Hepatocyte (in vitro differentiated cells and primary cell): ENCODE measurements around the genes HMGN4 and H2BC14.

GRCh38 chr6:26312377-26312744, 27.0 kb upstream of the H4C8 start:
- RAMPAGE, long total RNA = no peak
- RRBS = no CpG with 5 or more reads among the region's 12 CpGs

DNA sequence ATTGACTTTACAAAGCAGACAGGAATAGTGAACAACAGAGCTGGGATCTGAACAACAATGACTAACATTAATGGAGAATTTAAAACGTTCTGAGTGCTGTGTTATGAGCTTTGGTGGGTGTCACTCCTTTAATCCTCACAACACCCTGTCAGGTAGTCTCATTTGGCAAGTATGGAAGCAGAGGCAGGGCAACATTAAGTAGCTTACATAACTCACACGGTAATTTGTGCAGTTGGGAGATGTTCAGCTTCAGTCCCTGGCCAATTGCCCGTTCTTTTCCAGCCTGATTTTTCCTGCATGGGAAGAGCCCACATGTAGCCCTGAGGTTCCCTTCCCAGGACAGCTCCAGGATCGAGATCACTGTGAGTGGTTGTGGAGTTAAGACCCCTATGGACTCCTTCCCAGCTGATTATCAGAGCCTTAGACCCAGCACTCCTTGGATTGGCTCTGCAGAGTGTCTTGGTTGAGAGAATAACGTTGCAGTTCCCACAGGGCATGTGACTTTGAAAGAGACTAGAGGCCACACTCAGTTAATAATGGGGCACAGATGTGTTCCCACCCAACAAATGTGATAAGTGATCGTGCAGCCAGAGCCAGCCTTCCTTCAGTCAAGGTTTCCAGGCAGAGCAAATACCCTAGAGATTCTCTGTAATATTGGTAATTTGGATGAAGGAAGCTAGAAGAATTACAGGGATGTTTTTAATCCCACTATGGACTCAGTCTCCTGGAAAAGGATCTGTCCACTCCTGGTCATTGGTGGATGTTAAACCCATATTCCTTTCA, 5.3 kb upstream of the BTN2A2 start:
- RAMPAGE, long total RNA = no peak
- RRBS = no CpG with 5 or more reads among the region's 6 CpGs

- RAMPAGE, long total RNA = no peak
- RRBS = no CpG with 5 or more reads among the region's 4 CpGs
Measured at GRCh38 chr6:26392866-26393618, 9.0 kb upstream of the BTN3A1 start.

GRCh38 chr6:26422819-26423515, 17.3 kb upstream of the BTN3A3 start:
- RAMPAGE, long total RNA = no peak
- RRBS = no CpG with 5 or more reads among the region's 13 CpGs

DNA sequence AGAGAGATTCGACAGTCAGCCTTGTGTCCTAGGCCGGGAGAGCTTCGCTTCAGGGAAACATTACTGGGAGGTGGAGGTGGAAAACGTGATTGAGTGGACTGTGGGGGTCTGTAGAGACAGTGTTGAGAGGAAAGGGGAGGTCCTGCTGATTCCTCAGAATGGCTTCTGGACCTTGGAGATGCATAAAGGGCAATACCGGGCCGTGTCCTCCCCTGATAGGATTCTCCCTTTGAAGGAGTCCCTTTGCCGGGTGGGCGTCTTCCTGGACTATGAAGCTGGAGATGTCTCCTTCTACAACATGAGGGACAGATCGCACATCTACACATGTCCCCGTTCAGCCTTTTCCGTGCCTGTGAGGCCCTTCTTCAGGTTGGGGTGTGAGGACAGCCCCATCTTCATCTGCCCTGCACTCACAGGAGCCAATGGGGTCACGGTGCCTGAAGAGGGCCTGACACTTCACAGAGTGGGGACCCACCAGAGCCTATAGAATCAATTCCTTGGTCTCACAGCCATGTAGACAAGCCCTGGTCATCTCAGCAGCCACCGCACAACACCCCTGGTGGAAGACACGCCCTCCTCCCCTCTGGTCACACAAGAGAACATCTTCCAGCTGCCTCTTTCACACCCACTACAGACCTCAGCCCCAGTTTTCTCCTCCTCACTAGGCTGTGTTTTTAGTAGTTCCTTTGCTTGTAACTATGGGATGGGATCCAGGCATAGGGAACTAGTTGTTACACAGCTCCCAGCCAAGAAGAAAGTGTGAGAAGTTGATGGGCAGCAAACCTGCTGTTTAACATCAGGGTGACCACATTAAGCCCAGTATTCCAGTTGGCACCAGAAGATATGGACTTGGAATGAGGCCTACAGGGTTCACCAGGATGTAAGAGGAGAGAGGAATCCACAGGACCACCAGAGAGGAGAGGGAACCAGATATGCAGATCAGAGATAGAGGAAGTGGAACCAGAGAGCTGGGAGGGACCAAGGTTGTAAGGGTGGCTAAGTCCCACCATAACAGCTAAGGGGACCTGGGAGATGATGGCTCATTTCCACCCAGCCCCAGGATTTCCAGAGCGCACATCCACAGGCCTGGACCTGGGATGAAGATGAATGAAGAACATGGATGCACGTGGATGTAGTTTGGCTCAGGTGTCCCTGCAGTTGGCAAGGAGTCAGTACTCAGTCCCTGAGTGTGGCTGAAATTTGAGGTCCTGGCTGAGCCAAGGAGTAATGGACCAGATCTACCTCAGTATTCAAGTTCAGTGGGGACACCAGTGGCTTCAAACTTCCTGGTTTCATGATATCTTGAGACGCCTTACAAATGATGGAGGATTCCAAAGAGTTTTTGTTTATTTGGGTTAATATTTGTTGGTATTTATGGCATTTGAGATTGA, 10.8 kb downstream of the BTN2A1 start:
- RAMPAGE, long total RNA = no peak
- RRBS = 100% methylated on average over 2 of the region's 17 CpGs

- RAMPAGE, long total RNA = no peak
- RRBS = no CpG with 5 or more reads among the region's 2 CpGs
Measured at GRCh38 chr6:26523545-26524140, 14.5 kb upstream of the HMGN4 start.

DNA sequence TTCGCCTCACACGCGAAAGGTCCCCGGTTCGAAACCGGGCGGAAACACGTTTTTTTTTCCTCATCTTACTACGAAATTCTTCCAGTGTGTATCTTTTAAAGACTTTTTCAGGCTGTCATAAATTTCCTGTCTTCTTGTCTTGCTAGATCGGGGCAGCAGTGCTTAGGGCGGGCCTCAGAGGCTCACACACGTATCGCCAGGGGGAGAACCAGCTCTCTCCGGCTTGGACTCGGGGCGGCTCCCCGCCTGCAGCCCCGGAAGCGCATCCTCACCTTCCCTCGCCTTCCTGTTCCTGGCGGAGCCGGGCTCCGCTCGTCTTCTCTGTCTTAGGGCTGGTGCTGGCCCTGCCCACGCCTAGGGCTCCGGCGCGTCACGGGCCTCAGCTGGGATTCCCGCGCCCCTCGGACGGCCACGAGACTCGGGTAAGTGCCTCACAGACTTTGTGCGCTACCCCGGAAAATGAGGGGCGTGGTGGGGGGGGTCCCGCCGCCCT, at the start of gene HMGN4:
HMGN4 (plus strand) TSS at position 287 of the 493 bp plus-strand sequence.
- RAMPAGE, long total RNA = start-site peak on the plus strand centred at position 314 of the sequence, 21 bp wide, 57 and 33 reads in 2 replicates
- RRBS = 2% methylated on average over 24 of the region's 40 CpGs

DNA sequence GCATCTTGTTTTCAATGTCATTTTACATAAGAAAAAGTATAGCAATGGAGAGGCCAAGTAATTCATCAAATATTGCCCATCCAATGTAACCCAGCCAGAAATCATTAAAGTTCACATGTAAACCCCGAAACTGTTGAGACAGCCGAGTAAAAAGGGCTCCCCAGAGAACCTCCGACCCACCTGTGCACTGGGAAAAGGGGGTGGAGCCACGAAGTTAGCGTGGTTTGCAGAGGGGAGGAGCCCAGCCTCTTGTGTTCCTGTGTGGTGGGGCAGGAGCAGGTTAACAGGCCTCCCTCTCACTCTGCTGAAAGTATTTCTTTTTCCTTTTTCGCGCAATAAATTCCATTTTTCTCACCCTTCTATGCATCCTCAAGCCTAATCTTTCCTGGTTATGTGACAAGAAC, 54.0 kb downstream of the H2BC11 start:
- RAMPAGE, long total RNA = no peak
- RRBS = no CpG with 5 or more reads among the region's 7 CpGs

DNA sequence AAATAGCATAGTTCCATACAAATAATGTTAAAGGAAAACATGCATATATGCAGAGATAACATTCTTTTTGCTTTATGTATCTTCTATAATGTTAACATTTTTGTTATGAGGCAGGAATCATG, 262 bp upstream of the H4C9 start:
- RAMPAGE, long total RNA = no peak

GRCh38 chr6:27162152-27162628, 15.3 kb downstream of the H2AC12 start:
- RAMPAGE, long total RNA = no peak
- RRBS = no CpG with 5 or more reads among the region's 7 CpGs

GRCh38 chr6:27213754-27214185, 33.7 kb upstream of the PRSS16 start:
- RAMPAGE, long total RNA = no peak
- RRBS = no CpG with 5 or more reads among the region's 18 CpGs

DNA sequence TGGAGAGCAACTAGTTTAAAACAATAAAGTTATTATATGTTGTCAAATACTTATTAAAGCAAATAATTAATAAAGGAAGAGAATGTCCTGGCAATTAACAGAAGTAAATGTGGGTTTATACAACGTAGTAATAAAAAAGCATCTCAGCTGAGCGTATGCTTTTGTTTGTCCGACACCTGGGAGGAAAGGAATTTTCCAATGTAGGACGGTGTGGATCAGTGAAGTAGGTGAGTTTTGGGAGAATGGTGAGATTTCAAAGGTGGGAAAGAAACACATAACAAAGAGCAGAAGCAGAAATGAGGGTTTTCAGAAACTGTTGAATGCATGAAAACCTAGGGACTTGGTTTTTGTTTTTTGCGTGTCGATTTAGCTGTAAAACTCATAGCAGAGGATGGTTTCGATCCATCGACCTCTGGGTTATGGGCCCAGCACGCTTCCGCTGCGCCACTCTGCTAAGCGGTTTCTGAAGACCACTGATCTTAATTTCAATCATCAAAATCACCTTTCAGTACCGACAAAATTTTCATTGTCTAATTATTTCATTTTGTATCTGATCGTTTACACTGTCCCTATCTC, 20.6 kb upstream of the POM121L2 start:
- RAMPAGE, long total RNA = no peak
- RRBS = no CpG with 5 or more reads among the region's 14 CpGs

- RAMPAGE, long total RNA = no peak
- RRBS = no CpG with 5 or more reads among the region's 15 CpGs
Measured at GRCh38 chr6:27541532-27542408, 68.9 kb upstream of the ZNF184 start.

DNA sequence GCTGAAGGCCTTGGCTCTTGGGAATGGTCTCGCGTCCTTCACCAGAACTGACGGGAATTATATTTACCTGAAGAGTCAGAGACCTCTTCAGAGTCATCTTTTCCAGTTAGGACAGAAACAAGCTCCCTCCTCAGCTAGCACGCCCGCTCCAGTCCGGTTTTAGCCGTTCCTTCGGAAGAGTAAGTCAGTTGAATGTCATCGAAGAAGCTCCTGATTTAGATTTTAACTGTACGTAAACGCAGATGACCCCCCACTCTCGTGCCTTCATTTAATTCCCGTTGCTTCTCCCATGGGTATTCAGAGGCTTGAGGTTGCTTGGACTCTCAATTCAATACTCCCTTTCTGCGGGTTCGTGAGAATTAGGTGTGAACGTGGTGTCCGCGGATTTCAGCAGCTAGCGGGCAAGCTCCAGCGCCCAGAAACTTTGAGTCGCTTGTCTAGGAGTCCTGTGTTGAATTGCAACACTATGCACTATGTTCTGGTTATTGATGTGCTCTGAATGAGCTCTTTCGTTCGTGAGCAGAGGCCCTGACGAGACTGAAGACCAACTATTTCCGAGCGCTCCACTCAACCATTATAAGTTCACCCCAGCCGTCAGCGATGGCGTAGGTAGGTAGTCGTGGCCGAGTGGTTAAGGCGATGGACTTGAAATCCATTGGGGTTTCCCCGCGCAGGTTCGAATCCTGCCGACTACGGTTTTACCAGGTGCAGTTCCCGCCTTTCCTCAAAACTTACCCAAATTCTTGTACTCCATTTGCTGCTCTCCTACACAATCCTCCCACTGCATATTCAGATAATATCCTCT, 72.4 kb upstream of the ZNF184 start:
- RAMPAGE, long total RNA = no peak
- RRBS = no CpG with 5 or more reads among the region's 38 CpGs

DNA sequence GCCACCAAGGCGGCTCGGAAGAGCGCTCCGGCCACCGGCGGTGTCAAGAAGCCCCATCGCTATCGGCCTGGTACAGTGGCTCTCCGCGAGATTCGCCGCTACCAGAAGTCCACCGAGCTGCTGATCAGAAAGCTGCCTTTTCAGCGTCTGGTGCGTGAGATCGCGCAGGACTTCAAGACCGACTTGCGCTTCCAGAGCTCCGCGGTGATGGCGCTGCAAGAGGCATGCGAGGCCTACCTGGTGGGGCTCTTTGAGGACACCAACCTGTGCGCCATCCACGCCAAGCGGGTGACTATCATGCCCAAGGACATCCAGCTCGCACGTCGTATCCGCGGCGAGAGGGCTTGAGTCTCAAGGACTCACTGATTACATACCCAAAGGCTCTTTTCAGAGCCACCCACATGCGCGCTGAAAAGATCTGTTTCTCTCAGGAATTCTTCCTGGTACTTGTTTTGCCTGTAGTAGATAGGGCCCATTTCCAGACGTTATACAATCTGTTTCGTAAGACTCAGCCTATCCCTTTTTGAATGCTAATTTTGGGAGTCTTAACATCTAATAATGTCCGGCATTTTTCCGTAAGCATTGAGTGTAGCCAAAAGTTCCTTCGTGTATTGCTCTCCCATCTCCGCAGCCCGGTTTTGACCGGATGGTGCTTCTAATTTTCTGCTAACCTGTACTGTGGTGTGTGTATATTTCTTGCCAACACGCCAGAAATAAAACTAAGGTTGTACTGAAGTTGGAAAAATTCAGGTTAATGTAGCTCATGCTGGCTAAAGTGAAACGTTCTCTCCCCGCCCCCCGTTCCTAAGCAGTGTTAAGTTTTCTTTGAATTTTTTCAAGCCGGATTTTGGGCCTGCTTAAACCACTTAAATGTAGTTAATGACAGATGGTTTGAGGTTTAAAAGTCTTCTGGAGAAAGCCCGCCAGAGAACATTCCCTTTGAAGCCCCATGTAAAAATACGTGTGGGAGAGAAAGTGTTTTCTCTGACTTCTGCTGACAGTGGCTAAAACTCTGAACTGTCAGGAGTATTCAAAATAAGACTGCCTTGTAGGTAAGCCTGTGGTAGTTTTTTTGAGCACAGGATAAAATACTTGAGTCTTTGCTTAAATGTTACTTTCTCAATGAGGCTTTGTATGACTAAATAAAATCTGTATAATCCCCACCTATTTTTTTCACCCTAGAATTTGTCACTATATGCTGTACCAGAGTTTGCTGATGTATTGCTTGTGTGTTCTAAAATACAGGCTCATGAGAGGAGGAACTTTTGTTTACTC, 723 bp downstream of the H3C10 start:
- RAMPAGE, long total RNA = no peak
- RRBS = 4% methylated on average over 5 of the region's 49 CpGs

GRCh38 chr6:27814896-27815818, at the start of gene H2BC14:
Gene H2BC14 (plus strand): TSS chr6:27815022.
- RAMPAGE, long total RNA = no peak
- RRBS = 20% methylated on average over 9 of the region's 42 CpGs

DNA sequence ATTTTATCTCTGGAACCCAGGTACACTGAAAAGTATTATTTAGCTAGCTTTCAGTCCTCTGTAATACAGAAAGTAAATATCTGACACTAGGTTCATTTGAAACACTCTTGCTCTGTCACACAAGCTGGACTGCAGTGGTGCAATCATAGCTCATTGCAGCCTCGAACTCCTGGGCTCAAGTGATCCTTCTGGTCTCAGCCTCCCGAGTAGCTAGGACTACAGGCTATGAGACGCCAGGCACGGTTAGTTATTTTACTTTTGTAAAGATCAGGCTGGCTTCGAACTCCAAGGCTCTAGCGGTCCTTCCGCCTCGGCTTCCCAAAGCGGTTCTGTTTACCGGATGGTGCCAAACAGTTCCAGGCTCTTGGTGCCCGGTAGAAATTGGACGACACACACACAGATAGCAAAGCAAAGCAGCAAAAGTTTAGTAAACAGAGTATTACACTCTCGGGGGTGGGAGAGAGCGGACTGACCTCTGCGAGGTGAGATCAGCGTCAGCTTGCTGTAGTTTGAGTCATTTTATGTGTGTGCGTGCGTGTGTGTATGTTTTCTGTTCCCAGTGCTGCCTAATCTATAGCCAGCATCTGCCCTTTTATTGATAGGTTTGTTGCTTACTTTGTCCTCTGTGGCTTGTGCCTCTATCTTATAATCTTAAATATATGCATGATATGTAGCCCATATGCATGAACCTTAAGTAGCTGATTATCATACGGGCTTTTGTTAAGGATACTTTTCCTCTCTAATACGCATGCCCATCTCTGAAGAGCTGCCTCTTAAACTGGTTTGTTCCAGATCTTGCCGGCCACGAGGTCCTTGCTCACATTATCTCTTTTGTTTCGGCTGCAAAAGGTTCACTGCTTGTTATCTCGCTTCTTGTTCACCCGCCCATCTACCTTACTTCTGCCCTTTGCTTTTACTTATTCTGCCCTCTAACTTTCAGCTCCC, 1.2 kb downstream of the H2AC15 start:
- RAMPAGE, long total RNA = no peak
- RRBS = no CpG with 5 or more reads among the region's 25 CpGs

- RAMPAGE, long total RNA = no peak
- RRBS = no CpG with 5 or more reads among the region's 4 CpGs
Measured at GRCh38 chr6:27888424-27889113, 2.1 kb downstream of the H3C12 start.

GRCh38 chr6:28080663-28081852, 690 bp downstream of the ZNF165 start:
- RAMPAGE, long total RNA = no peak
- RRBS = 2% methylated on average over 6 of the region's 48 CpGs

DNA sequence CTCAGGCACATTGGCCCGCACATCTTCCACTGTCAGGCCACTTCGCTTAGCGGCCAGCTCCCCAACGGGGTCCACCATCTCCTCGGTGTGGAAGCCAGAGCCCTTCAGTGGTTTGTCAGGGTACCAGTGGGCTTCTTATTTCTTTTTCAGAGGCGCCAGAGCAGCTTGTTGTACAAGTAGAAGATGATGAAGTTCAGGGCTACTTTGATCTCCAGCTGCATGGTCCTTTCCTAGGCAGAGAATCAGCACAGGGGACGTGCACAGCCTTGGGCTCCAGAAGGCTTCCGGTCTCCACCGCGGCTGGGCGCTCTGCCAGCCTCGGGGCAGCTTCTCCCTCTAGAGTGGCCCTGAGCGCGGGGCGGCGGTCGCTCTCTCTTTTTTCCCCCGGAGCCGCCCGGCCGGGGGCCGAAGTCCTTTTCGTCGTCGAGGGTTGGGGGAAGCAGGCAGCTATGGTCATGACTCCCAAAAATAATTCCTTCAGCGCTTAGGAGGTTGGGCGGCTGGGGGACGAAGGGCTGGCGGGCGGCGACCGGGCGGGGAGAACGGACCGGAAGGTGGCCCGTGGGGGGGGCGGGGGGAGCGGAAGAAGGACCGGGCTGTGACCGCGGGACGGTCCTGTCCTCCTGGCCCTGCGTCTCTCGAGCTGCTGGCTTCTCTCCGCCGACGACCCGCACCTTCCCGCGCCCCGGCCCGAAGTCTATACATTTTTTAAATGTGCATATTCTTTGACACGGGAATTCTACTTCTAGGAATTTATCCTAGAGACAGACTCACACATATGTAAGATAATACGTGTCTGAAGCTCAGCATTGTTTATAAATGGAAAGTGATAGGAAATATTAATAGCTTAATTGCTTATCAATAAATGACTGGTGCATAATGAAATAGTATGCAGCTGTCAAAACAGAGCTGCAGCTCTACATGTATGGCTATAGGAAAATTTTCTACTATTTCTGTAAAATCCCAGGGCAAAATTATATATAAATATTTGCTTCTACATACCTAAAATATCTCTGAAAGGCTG, 6.3 kb upstream of the ZSCAN9 start:
- RAMPAGE, long total RNA = no peak
- RRBS = 2% methylated on average over 26 of the region's 54 CpGs